Bronchial epithelial cell (primary cell): Measurements from ENCODE around the genes ZNF536 and TSHZ3.

DNA sequence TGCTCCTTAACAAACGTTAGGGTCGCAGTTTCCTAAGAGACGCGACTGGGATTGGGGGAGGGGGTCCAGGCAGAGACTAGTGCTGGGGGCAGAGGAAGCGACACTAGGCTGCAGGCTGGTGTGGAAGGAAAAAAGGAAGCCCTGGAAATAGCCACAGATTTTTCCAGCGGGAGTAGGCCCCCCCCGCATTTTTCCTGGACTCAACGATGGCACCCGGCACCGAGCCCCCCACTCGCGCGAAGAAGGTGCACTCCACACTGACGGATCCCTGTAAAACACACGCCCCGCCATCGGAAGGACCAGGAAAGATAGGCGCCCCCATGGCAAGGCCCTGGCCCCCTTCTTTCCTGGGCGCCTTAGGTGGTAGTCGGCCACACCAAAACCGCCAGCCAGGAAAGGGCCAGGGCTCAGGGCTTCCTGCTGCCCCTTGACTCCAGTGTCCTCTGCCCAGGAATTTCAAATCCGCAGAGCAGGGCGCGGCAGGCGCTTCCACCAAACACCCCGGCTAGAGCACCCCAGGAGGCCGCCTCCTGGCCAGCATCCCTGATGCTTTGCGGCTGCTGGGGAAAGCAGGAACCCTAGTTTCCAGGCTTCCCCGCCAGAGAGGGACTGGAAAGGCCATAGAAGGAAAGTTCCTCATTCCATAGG lies 57.4 kb downstream of the ZNF726 start:
- RRBS, 2 experiments, result no CpG with 5 or more reads among the region's 29 CpGs

DNA sequence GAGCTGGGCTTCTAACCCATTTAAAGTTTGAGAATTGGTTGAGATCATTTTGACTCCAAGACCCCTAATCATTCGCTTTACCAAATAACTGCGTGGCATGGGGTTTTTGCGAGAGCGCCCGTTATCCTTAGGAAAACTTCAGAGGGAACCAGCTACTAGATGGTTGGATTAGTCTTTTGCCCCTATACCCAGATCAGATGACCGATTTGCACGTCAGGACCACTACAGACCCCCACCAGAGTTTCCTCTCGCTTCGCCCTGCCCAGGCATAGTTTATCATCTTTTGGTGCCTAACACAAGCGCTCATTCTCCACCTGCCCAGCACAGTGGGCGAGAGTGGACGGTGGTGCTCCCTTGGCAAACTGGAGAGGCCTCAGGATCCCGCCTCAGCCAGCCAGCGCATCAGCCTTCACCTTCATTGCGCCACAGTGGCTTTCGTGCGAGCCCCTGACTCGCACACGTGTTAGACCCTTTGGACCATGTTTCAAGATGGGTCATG lies 85.2 kb upstream of the ZNF254 start:
- RRBS, 2 experiments, result no CpG with 5 or more reads among the region's 19 CpGs

DNA sequence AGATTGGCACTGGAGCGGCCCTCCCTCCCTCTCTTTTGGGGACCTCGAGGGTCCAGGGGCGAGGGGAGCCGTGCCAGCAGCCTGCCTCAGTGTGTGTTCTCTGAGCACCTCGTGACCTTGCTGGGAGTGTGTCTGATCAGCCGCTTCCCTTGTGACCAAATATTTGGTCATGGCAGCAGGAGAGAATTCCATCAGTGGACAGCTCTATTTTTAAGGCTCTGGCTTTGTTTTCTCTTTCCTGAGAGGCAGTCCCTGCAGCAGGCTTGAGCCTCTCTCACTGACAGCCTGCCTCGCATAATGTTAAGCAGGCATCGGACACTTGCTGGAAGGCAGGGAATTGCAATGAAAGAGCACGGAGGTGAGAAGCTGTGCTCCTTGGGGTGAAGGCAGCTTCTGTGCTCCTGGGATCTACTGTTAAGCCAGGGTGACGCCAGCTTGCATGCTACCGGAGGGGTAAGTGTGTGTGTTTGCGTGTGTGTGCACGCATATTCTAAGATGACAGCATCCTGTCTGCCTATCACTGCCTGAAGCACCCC lies 329.5 kb downstream of the UQCRFS1 start:
- RRBS, 2 experiments, result no CpG with 5 or more reads among the region's 13 CpGs

DNA sequence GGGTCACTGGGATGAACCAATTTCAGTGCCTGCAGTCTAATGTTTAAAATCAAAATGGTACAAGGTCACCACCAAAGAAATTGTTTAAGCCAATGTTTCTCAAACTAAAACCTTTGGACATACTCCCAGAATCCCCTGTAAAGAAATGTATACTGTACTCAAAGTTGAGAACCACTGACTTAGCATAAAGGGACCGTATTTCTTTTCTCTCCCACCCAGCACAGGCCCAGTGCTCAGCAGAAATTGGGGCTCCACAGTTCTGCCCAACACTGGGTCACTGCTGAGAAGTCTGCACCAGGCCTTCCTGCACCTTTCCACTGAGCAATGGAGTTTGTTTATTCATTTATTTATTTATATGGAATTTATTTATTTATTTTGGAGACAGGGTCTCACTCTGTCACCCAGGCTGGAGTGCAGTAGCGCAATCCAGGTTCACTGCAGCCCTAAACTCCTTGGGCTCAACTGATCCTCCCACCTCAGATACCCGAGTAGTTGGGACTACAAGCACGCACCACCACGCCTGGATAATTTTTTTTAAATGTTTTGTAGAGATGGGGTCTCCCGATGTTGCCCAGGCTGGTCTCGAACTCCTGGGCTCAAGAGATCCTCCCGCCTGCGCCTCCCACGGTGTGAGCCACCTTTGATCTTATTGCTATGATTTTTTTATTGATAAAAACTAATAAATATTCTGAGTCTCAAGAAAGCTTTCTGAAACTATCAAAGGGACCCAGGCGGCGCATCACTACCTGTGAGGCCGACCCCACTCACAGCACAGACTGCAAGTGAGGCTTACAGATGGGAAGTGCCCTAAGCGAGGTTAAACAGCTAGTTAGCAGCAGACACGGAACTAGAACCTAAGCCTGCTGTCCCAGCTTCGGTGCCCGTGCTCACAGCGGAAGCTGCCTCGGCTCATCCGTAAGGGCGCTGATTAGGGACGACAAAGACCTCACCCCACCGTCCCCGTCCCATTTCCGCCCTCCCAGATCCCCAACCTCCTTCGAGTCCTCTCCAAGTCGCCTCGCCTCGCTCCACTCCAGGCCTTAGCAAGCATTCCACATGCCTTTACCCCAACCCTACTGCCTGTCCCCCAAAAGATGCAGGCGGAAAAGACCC lies 720 bp upstream of the POP4 start:
- RRBS, 2 experiments, result no CpG with 5 or more reads among the region's 30 CpGs

DNA sequence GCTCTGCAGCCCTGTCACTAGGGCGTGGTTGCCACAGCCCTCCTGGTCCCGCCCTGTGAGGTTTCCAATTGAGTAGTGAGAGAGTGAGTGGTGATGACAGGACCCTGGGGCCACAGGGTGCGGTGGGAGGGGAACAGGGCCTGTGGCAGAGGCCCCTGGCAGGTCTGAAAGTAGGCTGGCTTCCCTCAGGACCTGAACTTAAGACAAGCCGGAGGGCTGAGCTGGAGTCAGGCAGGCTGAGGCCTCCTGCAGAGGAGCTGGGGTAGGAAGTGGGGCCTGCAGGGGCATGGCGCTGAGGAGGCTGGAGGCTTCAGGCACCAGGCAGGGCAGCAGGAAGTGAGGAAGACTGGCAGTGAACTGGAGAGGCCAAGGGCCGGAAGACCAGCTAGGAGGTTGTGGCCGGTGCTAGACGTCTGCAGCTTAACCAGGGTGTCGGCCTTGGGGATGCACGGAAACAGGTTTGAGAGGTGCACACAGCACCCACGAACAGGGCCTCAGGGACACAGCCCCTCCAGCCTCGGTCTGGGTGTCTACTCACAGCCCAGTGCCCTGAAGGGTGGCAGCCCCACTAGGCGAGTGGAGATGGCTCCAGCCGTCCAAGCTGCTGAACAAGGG lies 17.7 kb downstream of the POP4 start:
- RRBS, 2 experiments, result no CpG with 5 or more reads among the region's 14 CpGs

GRCh38 chr19:29812340-29813003 lies 681 bp downstream of the CCNE1 start:
- RRBS, 2 experiments, result 2 to 3% methylated on average over 35 of the region's 65 CpGs

DNA sequence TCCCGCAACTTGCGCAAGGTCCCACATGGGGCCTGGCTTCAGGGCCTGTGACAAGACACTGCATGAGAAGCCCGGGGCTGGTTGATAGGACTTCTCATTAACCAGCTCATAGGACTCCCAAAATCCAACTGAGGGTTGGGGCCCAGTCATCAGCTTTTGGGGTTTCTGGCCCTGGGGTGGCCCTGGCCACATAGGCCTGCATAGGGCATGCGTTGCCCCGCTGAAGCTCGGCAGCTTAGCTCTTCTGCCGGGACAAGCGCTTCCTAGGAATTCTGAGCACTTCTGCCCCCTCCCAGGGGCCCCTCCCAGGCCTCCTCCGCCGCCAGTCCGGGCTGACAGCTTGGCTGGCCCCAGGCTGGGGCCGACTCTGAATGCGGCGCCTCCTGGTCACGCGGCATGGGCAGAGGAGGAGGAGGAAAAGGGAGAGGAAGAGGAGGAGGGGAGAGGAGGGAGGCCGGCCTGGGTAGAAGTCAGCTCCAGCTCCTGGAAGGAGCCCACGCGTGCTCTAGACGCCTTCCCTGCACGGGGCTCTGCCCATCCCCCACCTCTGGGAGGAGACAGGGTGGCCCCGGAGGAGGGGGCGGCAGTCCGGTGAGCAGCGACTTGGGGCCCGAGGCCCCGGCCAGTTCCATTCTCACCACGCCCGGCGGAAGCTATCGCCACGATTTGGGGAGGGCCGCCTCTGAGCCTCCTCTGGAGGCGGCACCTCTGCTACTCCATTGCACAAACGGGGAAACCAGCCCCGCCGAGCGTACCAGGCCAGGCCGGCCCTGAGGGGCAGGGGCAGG lies 31.4 kb downstream of the CCNE1 start:
- RRBS, 2 experiments, result 2% methylated on average over 5 to 6 of the region's 39 CpGs

DNA sequence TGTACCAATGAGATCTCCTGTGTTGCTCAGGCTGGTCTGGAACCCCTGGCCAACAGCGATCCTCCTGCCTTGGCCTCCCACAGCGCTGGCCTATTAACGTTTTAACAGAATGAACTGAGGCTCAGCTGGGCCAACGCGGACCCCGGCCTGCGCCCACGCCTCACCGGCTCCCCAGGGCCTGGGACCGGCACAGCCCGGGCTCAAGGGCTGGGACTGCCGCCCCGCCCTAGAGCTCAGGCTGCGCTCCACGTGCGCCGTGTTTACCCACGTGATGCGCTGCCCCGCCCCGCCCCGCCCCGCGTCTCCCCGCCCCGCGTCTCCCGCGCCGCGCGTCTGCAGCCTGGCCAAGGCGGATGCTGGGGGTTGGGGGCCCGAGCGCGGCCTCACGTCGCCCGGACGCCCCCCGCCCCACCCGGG lies 32.4 kb downstream of the CCNE1 start:
- RRBS, 2 experiments, result 2 to 6% methylated on average over 1 of the region's 42 CpGs

- RRBS, 2 experiments, result no CpG with 5 or more reads among the region's 8 CpGs
Observed at GRCh38 chr19:29878963-29879428, 63.0 kb upstream of the URI1 start.

DNA sequence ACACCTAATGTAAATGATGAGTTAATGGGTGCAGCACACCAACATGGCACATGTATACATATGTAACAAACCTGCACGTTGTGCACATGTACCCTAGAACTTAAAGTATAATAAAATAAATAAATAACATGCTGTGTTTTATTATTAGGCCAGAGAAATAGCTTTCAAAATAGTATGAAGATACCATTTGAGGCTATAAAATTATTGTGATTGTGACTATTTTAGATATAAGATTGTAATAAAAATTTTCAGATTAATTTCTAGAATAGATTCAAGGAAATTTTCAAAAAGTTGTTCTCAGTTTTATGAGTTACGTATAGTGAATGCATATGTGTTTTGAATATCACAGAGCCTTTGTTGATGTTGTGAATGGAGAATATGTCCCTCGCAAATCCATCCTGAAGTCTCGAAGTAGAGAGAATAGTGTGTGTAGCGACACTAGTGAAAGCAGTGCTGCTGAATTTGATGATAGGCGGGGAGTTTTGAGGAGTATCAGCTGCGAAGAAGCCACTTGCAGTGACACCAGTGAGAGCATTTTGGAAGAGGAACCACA lies 70.0 kb downstream of the URI1 start:
- RRBS, 2 experiments, result no CpG with 5 or more reads among the region's 7 CpGs

DNA sequence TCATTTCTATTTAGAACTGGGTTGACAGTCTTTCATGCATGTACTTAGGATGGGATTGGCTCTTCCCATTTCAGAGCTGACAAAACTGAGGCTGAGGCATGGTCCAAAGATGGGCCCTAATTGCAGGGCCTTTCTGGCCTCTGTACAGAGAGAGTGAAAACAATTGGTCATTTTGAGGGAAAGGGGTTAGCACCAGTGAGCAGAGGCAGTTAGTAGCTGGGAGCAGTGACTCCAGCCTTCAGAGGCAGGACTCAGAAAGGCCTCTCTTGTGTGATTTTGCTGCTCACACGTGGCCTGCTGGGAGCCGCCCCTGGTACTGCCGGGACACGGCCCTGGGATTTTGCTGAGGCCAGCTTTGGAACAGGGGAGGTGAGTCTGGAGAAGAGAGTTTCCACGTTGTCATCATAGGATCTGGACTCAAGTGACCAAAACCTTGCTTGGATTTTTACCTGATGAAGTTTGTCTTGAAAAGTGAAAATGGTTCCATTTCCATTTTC lies at the start of gene ZNF536:
ZNF536 (plus strand) TSS at position 337 of the 497 bp plus-strand sequence.
- RRBS, 2 experiments, result no CpG with 5 or more reads among the region's 5 CpGs

DNA sequence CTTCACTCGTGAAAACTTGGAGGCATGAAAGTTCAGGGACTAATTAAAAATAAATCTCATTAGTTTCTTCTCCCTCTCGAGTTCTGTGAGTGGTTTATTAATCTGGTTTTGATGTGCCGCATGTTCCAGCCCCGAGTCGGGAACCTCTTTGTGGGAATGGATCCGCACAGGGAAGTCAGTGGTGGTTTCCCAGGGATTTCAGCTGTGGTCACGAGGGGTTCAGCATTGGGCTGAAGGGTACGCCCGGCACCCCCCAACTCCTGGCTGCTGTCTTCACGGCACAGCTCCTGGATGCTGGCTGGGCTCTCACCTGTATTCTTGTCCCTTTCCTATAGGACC lies 167.7 kb downstream of the ZNF536 start:
- RRBS, 2 experiments, result no CpG with 5 or more reads among the region's 10 CpGs

- RRBS, 2 experiments, result no CpG with 5 or more reads among the region's 6 CpGs
Observed at GRCh38 chr19:31163892-31164210, 185.4 kb downstream of the TSHZ3 start.

GRCh38 chr19:31220502-31220802 lies 128.8 kb downstream of the TSHZ3 start:
- RRBS, 2 experiments, result no CpG with 5 or more reads among the region's 2 CpGs

GRCh38 chr19:31316706-31317088 lies 32.5 kb downstream of the TSHZ3 start:
- RRBS, 2 experiments, result no CpG with 5 or more reads among the region's 7 CpGs

- RRBS, 2 experiments, result 0 to 1% methylated on average over 6 of the region's 104 CpGs
Observed at GRCh38 chr19:31349093-31349921, at the start of gene TSHZ3. Gene TSHZ3, minus strand, starts transcription at chr19:31349436.

DNA sequence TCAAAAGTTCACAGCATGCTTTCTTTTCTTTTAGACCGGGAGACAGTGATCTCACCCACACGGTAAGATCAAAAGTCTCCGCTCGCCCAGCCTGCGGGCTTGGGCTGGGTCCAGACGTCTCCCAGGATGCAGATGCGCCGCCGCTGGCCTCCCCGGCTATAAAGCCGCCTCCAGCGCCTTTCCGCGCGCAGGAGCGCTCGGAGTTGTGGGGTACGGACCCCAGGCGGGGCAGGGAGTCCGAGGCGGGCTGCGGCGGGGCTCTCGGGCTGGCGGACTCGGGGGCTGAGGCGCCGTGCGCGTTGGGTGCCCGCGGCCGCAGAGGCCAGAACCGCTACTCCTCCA lies 2.0 kb upstream of the TSHZ3 start:
- RRBS, 2 experiments, result 10% methylated on average over 2 of the region's 34 CpGs; no CpG with 5 or more reads in 1 of the 2 experiments

GRCh38 chr19:31889817-31890101 lies 455.7 kb upstream of the ZNF507 start:
- RRBS, 2 experiments, result no CpG with 5 or more reads among the region's 5 CpGs

DNA sequence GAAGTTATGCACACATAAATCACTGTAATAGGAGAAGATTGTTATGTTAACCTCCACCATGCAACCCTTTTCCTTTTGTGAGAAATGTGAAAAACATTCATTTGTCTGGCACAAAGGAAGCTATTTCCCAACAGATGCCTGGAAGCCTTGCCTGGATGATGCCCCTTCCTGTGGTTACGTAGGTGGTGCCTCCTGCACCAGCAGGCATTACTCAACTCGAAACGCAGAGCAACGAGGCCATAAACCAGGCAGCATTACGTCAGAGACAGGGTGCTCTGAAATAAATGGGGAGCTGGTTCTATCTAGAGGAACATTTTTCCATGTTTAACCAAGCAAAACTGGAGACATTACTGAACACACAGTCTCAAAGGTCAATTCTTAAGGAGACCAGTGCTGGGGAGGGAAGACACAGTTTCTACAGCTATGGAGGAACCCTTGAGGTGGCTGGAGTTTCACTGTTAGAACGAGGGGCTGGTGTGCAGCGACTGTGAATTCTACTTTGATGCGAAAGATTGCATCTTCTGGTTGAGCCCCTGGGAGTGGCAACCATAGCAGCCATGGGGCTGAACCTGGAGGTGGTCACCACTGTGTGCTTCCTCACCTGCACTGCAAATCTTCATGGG lies 327.2 kb upstream of the ZNF507 start:
- RRBS, 2 experiments, result no CpG with 5 or more reads among the region's 8 CpGs

- RRBS, 2 experiments, result no CpG with 5 or more reads among the region's 16 CpGs
Observed at GRCh38 chr19:32354419-32354939, 9.1 kb downstream of the ZNF507 start.